Metastatic Liver Carcinoma in the Lung (tissue), 2 donors: ENCODE measurements around a stretch of chr12.

DNA sequence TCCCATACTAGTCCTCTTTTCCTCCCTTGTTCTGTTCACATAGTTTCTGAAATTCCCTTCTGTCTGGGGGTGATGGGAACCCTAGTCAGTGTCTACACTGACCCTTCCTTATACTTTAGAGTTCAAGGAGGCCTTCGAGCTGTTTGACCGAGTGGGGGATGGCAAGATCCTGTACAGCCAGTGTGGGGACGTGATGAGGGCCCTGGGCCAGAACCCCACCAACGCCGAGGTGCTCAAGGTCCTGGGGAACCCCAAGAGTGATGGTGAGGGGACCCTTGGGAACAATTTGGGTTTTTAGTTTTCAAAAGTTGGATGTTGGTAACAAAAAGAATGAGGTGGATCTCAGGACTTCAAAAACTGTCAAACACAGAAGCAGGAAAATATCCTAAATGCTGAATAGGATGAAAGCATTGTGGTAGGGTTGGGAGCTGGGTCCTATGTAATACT lies 2.6 kb downstream of the MYL6B start:
- PRO-cap, 2 experiments: no peak in any of the 2 experiments

GRCh38 chr12:56158535-56159434 lies 626 bp downstream of the MYL6 start:
- PRO-cap, 2 experiments: peak in 2 of 2 experiments; most common plus-strand start chr12:56159325 (in 2); most common minus-strand start chr12:56159196 (in 1)

DNA sequence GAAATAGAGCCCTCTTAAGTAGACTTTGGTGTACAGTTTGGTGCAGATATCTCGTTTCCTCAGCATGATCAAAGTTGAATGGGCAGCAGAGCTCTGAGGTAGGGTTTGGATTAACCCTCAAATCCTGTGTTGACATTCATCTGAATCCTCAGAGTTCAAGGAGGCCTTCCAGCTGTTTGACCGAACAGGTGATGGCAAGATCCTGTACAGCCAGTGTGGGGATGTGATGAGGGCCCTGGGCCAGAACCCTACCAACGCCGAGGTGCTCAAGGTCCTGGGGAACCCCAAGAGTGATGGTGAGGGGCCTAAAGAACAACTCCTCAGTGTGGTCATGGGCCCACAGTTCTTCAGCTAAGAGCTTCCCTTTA lies 1.3 kb downstream of the MYL6 start:
- PRO-cap, 2 experiments: no peak in any of the 2 experiments

GRCh38 chr12:56161142-56161807 lies 3.1 kb downstream of the MYL6 start:
- PRO-cap, 2 experiments: no peak in any of the 2 experiments

GRCh38 chr12:56168061-56168523 lies 9.9 kb downstream of the MYL6 start:
- PRO-cap, 2 experiments: no peak in any of the 2 experiments

GRCh38 chr12:56238169-56239204 lies 8.6 kb downstream of the SLC39A5 start:
- PRO-cap, 2 experiments: no peak in any of the 2 experiments

- PRO-cap, 2 experiments: no peak in any of the 2 experiments
Measured at GRCh38 chr12:56243879-56244367, 14.1 kb downstream of the SLC39A5 start.

GRCh38 chr12:56358711-56359428 lies 1.0 kb downstream of the STAT2 start:
- PRO-cap, 2 experiments: peak in 1 of 2 experiments; most common plus-strand start chr12:56359114 (in 1); most common minus-strand start chr12:56358982 (in 1)

DNA sequence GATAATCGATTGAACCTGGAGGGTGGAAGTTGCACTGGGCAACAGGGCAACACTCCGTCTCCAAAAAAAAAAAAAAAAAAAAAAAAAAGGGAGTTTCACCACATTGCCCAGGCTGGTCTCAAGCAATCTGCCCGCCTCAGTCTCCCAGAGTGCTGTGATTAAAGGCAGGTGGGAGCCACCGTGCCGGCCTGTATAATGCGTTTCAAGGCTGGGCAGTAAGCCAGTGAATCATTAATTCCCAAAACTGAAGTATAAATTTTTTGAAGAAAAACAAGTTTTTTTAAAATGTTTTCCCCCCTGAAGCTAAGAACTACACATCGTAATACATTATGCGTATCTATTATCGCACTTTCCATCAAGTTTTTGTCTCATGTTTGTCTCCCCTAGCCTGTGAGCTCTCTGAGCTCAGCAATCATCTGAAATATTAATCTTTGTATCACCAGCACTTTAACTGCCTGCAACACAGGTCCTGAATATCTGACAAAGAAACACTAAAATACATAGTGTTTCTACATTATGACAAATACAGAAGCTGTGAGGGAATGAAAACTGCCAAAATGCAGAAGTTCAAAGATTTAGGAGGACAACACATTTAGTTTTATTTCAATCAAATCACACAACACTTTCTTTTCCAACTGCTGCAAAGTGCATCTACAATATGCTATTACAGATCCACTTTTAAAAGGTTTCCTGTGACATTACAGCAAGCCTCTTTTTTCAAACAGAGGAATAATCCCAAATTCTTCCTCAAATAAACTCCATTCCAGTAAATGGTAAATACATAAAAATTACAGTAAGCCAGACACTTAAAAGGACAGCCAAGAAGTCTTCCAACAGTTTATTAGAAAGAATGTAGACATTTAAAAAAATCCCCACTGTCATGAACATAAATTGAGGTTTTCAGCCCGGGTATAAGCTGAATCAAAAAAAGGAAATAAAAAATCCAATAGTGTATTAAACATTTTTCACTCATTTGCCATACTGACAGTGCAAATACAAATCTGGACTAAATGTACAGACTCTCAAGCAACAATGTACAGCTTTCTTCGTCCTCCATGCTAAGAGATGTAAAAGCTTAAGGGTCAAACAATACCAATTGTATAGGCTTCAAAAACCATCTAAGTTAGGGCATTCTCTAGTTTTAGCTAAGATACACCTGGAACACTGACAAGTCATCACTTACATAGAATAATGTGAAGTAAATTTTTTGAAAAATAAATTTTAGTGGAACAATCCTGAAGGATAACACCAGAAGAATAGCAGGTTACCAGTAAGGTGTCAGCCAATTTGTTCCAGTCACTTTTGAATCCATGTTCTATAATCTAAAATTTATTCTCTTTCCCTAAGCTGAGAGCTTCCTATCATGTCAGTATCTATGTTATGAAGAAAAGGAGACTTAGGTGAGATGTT lies 17.5 kb upstream of the ATP5F1B start:
- PRO-cap, 2 experiments: no peak in any of the 2 experiments

- PRO-cap, 2 experiments: no peak in any of the 2 experiments
Measured at GRCh38 chr12:56680228-56681328, 7.5 kb downstream of the PTGES3 start.

- PRO-cap, 2 experiments: no peak in any of the 2 experiments
Measured at GRCh38 chr12:56714577-56714925, 10.5 kb downstream of the NACA start.

DNA sequence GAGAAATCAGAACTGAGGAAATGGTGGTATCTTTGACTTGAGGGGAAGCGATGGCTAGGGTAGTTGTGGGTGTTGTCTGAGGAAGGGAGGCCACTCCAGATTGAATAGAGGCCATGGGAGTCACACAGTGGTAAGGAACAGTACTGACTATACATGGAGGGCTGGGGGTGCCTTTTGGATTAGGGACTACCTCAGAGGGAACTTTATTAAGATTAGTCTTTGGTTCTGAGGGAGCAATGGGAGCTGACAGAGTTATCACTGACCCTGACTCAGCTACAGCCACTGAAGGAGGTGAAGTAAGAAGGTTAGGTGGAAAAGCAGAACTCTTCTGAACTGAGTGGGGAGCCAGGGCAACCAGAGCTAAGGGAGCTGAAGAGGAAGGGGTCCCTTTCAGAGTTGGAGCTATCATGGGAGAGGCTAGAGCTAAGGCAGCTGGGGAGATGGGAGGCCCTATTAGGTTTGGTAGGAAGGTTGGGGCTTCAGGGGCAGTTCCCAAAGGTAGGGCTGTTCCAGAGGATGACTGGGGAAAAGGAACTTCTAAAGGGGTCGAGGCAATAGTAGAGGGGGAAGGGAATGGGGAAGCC lies 4.2 kb downstream of the NACA start:
- PRO-cap, 2 experiments: no peak in any of the 2 experiments

DNA sequence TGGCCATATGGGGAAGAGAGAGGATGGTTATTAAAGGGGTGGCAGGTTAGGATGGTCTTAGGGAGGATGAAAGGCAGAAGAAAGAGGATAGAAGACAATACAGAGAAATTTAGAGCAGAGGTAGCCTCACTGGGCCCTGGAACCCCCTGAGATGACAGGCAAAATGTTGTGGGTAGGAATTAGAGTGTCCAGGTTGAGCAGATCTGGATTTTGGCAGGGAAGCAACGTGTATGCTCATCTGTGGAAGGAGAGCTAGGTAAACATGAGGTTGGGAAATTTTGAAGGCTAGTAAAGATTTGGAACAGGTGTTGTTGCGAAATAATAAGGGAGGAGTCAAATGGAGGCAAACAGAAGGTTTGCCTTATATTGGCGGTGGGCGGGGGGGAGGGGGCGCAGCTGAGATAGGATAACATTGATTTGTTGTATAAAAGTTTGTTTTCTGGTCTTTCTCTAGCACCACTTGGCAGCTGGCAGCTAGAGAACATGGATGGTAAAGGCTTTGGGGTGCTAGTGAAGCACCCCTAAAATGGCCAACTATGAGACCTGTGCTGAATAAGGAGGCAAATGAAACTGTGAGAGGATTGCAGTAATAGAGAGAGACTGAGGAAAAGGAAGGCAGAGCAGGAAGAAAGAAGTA lies 5.4 kb downstream of the HSD17B6 start:
- PRO-cap, 2 experiments: no peak in any of the 2 experiments

DNA sequence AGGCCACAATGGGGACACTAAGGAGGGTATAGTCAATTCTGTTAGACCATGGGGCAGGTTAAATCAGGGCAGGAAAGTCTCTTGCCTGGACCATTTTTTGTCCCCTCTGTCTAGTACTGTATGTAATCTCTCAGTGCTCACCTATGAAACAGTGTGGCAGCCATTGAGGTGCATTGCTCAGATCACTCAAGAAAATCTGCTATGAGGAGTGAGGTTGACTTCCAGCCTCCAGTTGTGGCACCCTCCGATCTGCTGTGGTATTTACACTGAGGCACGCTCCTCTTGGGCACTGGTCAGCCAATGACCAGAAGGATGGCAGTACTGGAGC lies 7.6 kb downstream of the HSD17B6 start:
- PRO-cap, 2 experiments: no peak in any of the 2 experiments

DNA sequence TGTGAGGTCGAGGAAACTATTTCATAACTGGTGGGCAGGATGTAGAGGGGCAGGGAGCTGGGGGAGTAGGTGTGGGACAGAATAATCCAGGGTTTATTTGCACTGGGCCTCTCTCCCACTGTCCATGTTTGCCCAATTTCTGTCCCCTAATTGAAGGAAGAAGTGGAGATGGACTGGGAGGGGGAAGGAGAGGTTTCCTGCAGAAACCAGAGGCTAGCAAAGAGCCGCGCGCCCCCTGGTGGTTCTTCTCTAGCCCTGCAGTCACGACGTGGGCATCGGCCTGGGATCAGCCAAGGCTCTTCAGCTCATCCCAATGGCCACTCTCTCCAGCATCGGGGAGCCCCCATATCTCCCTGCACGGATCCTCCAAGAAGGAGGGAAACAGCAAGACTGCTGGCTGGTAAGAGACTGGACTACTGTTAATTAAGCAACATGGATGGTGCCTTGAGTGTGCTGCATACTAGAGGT lies 6.8 kb upstream of the GPR182 start:
- PRO-cap, 2 experiments: no peak in any of the 2 experiments

DNA sequence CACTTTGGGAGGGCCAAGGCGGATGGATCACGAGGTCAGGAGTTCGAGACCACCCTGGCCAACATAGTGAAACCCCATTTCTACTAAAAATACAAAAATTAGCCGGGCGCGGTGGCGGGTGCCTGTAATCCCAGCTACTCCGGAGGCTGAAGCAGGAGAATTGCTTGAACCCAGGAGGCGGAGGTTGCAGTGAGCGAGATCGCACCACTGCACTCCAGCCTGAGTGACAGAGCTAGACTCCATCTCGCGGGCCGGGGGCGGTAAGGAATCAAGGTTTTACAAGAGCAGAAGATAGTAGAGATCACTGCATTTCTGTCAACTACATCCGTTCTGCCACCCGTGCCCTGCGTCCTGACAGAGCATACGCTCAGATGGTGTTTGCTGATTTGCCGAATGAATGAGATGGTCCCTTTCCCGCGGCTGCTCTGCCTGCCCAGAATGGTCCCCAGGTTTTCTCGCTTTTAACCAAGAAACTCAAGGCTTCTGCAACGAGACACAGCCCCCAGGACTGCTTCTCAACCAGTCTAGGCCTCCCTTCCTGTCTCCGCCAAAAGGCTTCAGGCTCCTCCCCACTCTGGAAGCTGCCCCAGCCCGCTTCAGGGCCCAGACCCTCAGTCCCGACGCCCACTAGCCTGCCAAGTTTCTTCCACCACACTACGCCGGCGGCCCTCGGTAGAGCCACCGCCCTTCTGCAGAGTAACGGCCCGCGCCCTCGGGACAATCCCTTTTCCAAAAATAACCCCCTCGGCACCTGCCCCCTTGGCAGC lies 573 bp downstream of the NEMP1 start:
- PRO-cap, 2 experiments: no peak in any of the 2 experiments

DNA sequence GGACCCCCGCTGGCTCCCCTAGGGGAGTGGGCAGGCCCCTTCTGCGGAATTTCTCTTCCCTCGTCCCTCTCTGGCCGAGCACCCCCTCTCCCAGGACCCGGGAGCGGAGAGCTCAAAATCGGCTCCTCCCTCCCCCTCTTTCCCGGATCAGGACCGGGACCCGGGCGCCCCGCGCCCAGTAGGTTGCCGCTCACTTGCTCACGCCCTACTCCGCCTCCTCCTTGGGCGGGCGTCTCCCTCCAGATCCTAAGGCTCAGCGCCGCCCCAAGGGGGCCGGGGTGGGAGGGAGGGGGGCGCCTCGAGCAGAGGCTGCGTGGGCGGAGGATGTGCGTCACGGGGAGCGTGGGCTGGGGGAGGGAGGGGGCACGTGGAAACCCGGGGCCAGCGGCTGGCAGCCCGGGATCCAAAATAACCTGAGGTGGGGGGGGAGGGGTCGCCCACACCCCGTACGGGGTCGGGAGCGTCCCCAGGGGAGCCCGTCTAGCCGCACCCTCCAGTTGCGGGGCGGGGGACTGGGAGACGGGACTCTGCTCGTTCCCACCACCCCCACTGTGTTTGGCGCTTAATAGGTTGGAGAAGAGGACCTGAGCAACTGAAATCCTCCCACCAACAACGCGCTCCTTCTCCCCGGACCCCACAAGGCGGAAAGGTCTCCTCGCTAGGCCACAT lies 1.8 kb upstream of the NAB2 start:
- PRO-cap, 2 experiments: peak in 2 of 2 experiments; most common plus-strand start position 496 of the sequence (in 2); most common minus-strand start position 212 of the sequence (in 2)

DNA sequence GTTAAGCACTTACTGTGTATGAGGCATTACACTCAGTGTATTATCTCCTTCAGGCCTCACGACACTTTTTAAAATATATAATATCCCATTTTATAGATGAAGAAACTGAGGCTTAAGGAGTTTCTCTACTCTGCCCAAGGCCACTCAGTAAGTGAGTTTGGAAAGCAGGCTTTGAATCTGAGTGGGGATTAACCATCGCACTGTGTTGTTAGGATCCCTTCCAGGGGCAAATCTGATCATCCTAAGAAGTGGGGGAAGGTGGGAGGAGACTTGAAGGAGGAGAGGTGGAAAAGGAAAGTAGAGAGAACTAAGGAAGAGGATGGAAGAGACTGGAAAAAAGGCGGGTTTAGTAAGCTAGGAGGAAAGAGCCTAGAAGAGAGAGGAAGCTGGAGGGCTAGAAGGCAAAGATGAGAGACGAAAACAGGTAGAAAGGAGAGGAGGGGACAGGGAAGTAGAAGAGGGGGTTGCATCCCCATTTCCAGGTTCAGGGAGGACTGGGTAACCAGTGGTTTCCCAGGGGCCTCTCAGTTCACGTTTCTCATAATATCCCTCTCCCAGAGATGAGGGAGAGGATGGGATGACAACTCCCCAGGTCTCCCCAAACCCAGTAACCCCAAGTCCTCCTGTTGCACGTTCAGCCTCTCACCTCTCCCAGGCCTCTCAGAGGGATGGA lies 1.7 kb downstream of the STAT6 start:
- PRO-cap, 2 experiments: no peak in any of the 2 experiments

DNA sequence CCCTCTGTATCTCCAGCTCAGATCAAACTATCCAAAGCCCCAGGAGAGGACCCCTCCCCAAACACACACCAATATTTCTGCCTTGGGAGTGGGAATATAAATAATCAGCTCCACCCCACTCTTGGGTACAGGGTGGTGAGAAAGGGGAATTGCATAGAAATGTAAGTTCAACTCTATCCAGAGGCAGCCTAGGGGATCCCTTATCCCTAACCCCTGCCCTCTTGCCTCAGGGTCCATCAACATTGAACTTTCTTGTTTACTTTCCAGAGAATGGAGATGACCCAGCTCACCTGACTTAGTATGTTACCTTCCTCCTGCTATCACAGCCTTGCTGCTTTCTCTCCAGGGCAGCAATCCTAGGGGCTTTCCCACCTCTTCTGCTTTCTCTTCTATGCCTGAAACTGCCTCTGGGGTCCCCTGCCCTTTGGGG lies 2.6 kb downstream of the LRP1 start:
- PRO-cap, 2 experiments: no peak in any of the 2 experiments

- PRO-cap, 2 experiments: no peak in any of the 2 experiments
Measured at GRCh38 chr12:57165679-57166471, 37.6 kb downstream of the LRP1 start.